GM12892 (cell line): ENCODE data around the gene ANKUB1.

- RRBS = no CpG with 5 or more reads among the region's 3 CpGs
These were observed 1.3 kb upstream of the CP start for GRCh38 chr3:149222940-149223383.

GRCh38 chr3:149277263-149277538 is 55.6 kb upstream of the CP start:
- RRBS = no CpG with 5 or more reads among the region's 2 CpGs

- RRBS = no CpG with 5 or more reads among the region's 8 CpGs
These were observed 21.4 kb downstream of the TM4SF1 start for GRCh38 chr3:149355949-149356623.

DNA sequence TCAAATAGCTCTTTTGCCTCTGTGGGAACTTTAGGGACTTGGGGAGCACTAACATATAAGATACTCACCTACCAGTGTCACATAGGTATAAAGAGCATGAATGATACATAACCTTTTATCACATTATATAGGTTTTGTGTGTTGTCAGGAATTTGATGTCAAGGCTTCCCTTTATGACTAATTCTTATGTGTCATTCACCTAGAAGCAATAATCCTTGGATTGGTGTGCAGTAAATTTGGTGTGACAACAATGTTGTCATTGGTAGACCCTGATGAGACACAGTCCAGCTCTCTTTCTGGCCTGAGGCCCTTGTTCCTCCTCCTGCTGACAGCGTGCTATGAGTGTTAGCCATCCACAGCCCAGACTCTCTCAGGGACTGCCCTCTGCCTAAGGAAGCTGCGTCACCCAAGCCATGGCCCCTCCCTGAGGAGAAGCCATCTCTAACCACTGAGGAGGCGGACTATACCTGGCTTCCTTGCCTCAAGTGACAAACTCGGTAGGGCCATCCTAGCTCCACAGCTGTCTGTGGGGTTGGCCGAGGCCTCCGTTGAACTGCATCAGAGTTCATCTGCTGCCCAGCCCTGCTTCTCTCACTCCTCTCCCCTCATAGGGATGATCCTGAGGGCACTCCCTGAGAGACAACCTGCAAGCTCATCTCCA is 13.3 kb upstream of the TM4SF1 start:
- RRBS = no CpG with 5 or more reads among the region's 6 CpGs

GRCh38 chr3:149401944-149402347 is 24.5 kb upstream of the TM4SF1 start:
- RRBS = no CpG with 5 or more reads among the region's 2 CpGs

DNA sequence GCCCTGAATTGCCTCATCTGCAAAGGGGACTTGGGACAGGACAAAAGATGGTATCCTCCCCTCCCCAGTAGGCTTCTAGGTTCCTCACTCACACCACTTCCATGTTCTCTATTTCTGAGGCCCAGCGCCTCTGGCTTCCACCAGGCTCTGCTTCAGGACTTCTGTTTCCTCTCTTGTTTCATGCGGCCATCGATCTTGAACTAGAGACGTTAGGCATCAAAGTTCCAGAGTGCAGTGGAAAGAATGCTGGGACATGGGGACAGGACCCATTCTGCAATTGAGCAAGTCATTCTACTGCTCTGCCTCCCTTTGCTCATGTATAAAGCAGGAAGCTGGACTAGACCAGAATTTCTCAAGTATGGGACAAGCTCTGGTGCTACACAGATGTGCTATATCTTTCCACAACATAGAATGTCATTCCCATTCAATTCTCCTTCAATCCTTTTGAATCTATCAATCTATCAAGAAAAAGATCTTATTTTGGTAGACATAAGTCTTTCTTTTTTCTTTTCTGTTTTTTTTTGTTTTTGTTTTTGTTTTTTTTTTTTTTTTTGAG is 1.9 kb downstream of the TM4SF4 start:
- RRBS = no CpG with 5 or more reads among the region's 4 CpGs

GRCh38 chr3:149542306-149542803 is 67.9 kb downstream of the TM4SF4 start:
- RRBS = no CpG with 5 or more reads among the region's 8 CpGs

DNA sequence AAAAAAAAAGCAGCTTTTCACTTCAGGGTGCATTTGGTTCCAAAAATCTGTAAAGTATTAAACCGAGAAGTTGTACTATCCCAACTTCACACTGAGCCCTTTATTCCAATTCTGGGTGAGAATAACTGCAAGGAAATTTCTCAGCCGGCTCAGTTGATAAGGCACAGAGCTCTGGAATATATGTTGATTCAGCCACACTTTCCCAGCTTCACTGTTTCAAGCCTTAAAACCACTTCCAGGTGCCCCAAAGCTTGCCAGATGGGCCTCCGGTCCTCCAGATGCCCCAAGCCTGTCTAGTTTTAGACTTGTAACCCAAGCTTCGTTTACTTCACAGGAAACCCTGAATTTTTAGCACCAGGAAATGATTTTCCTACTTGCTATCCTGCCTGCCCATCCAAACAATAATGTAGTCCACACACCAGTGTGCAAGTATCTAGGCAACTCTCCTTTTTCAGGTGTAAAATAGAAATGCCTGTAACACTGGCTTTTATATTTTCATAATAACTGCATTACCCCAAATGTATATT is 79.6 kb downstream of the TM4SF4 start:
- RRBS = no CpG with 5 or more reads among the region's 4 CpGs

GRCh38 chr3:149589215-149589871 is 68.5 kb downstream of the WWTR1 start:
- RRBS = no CpG with 5 or more reads among the region's 7 CpGs

GRCh38 chr3:149590643-149591058 is 67.2 kb downstream of the WWTR1 start:
- RRBS = no CpG with 5 or more reads among the region's 2 CpGs

DNA sequence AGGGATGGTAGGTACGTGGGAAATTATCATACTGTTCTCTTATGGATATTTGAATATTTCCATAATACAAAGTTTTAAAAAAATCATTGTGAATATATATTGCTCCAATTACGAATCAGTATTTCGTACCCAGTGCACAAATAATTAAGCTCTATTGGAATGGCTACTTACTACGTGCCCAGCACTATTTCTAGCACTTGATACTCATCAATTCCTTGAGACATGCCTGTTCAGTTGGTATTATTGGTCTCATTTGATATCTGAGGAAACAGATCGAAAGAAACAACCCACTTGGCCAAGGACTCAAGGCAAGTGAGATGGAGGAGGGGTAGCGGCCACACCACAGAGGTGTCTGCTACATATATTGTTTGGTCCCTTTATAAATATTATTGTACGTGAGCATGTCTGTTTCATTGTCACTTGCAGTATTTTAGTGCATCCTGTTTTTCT is 42.3 kb downstream of the WWTR1 start:
- RRBS = no CpG with 5 or more reads among the region's 7 CpGs

DNA sequence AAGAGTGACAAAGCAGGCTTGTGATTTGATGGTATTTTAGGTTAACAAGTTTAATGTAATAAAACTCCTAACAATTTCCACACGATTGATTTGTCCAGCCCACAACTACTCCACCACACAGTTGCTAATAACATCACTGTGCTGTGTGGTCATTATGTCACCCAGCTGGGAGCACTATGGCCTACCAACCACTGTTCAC is 1.7 kb downstream of the WWTR1 start:
- RRBS = no CpG with 5 or more reads among the region's 1 CpG

GRCh38 chr3:149659178-149659588 is 1.4 kb upstream of the WWTR1 start:
- RRBS = no CpG with 5 or more reads among the region's 13 CpGs

DNA sequence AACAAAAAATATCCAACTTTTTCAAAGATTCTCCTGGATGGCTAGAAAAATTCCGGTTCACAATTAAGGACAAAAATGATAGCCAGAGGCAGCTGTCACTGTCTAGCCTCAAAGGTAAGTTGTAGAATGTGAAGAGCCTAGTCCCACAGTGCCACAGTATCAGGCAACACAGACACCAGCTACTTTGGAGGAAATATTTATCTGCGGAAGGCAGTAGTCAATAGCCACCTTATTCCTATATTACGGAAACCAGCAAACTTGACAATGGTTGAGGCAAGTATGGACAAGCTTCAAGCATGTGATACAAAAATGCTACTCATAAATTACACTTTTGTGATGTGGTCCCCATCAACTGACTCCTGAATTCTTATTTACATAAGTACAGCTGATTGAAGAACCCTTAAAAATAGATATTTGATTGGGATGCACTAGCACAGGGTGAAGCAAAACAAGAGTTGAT is at the start of gene ANKUB1:
Gene ANKUB1, minus strand, starts transcription at position 170 of the 460 bp plus-strand sequence.
- RRBS = no CpG with 5 or more reads among the region's 3 CpGs

- RRBS = no CpG with 5 or more reads among the region's 4 CpGs
These were observed 3.9 kb downstream of the RNF13 start for GRCh38 chr3:149816768-149817551.

GRCh38 chr3:150267284-150267715 is 140.8 kb upstream of the TSC22D2 start:
- RRBS = no CpG with 5 or more reads among the region's 2 CpGs

GRCh38 chr3:150408444-150409506 is 677 bp downstream of the TSC22D2 start:
- RRBS = under 1% methylated on average over 21 of the region's 105 CpGs

DNA sequence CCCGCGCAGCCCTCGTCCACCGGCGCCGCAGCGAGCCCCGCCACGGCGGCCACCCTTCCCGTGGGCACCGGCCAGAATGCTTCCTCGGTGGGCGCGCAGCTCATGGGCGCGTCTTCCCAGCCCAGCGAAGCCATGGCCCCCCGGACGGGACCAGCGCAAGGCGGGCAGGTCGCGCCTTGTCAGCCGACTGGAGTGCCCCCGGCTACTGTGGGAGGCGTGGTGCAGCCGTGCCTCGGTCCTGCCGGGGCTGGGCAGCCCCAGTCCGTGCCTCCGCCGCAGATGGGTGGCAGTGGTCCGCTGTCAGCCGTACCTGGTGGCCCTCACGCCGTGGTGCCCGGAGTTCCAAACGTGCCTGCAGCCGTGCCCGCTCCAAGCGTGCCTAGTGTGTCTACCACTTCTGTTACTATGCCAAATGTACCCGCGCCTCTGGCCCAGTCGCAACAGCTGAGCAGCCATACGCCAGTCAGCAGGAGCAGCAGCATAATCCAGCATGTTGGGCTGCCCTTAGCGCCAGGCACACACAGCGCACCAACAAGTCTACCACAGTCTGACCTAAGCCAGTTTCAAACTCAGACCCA is 2.5 kb downstream of the TSC22D2 start:
- RRBS = 1% methylated on average over 30 of the region's 48 CpGs

DNA sequence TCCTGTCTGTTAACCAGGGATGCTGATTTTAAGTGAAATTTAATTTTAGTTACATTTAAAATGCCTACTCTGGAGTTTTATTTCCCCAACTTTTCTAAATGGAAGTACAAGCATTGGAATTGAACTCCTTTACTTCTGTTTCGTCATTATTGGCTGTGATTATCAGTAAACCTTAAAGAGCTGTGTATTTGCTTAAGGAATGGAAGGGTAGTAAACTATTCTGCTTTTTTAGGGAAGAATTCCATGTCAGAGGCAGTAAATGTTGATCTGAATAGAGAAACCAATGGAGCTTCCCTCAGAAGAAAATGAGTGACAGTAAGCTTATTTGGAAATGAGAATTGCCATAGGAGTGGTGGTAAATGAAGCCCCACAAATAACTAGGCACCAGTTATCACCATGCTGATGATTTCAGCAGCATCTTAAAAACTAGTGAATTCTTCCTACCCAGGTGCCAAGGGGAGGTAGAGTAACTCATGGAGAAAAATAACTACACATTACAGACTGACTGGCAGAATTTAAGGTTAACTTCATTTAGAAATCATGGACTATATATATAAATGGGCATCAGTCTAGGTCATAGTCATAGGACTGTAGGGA is 20.9 kb downstream of the TSC22D2 start:
- RRBS = no CpG with 5 or more reads among the region's 1 CpG

GRCh38 chr3:150443940-150444526 is 35.9 kb downstream of the TSC22D2 start:
- RRBS = no CpG with 5 or more reads among the region's 5 CpGs